ENCODE data around the gene AQP11.

GRCh38 chr11:77472221-77472704, 1.6 kb downstream of the PAK1 start:
- RRBS: no CpG with 5 or more reads among the region's 3 CpGs

DNA sequence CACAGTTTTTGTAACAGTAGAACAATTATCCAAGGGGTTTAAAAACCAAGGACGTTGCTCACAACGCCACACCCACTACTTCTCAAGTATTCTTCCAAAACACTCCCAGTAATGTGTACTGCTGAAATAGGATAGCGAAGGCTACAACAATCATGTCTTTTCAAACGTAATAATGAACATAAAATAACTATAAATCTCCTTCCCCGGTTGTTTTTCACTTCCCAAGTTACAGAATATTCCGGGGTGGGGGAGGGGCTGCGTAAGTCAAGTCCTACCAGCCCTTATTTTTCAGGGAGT, 1.2 kb downstream of the PAK1 start:
- RRBS: no CpG with 5 or more reads among the region's 7 CpGs

DNA sequence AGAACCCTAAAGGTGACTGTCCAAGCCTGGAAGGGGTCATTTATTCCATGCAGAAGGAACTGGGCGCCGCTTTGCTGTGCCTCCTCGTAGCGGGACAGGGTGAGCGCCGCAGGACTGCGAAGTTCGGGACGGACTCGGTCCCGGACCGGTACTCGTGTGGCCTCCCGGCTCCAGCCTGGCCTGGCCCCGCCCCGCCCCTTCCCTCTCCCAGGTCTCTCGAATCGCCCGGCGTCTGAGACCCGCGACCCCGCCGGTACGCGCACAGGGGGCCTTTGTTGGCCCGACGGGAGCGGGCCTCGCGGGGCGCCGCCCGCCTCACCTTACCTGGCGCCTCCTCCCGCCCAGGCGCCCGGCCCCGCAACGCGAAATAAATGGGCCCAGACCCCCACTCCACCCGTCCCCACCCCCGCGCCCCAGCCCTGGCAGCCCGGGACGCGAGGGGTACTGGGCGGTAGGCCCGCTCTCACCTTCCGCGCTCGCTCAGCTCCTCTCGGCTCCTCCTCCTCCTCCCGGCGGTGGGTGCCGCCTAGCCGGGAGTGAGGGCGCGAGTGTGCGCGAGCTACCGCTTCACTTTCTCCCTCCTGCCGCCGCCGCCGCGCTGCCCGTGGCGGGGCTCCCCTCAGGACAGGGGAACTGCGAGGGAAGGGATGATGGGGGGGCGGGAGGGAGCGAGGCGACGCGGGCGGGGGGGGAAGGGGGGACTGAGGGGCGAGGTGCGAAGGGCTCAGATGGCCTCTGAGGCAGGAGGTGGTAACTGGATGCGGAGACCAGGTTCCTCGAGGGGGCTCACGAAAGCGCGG, 609 bp downstream of the PAK1 start:
- RRBS: 2% methylated on average over 29 of the region's 83 CpGs

GRCh38 chr11:77588772-77589310, 912 bp upstream of the AQP11 start:
- RRBS: no CpG with 5 or more reads among the region's 17 CpGs

DNA sequence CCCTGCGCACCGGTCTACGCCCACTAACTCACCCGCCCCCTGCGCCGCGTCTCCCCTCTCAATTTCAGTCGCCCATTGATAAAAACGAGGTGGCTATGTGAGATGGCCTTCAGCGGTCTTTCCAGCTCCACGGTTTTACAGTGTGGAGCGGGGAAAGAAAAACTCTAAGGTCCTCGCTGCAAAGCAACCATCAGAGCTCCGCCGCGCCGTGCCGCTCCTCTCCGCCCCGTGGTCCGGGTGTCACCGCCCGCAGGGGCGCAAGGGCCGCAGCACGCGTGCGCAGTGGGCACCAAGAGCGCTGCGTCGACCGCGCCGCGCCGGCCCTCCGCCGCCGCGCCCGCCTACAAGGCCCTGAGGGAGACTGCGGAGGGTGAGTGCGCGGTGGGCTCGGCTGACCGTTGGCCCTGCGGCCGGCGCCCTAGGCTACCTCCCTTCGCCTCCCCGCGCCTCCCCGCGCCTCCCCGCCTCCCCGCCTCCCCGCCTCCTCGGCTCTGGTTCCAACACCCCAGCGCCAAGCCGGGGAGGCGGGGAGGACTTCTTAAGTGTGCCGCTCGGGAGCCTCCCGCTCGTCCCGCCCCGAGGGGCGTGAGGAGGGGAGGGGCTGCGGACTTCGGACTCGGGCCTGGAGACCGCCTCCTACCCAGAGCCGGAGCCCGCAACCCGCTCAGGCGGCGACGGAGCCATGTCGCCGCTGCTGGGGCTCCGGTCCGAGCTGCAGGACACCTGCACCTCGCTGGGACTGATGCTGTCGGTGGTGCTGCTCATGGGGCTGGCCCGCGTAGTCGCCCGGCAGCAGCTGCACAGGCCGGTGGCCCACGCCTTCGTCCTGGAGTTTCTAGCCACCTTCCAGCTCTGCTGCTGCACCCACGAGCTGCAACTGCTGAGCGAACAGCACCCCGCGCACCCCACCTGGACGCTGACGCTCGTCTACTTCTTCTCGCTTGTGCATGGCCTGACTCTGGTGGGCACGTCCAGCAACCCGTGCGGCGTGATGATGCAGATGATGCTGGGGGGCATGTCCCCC, at the start of gene AQP11:
TSS of gene AQP11 (plus strand) at position 643 of the 1,024 bp plus-strand sequence.
- RRBS: 1% methylated on average over 39 of the region's 103 CpGs

DNA sequence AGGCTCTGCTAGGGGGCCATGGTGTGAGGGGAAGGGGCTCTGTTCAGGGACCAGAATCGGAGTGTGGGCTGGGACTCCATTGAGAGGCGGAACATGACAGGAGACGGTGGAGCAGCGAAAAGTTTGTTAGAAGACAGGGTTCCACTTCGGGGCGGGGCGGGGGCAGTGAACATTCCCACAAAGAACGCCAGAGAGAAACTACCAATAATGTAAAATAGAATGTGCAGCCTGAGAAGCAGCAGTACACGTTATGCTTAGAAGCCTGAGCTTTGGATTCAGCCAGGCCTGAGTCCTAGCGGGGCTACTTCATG, 585 bp downstream of the AAMDC start:
- RRBS: no CpG with 5 or more reads among the region's 10 CpGs

DNA sequence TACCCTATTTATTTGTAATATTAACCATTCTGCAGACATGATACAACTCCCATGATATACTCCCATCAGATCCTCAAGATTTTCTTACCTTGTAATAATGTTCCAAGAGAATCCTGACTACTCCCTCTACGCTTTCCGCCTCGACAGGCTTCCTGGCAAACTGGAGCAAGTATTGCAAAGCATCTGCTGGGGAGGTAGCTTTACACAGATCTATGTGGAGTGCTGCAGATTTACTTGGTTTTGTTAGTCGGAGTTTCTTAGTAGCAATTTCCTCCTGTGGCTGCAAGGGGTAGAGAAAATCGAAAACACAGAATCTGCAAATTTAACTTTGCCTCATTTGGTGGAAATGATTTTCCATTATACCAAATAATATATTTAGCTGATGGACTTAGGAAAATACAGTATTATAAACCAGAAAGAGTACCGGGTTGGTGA, 3.4 kb downstream of the INTS4 start:
- RRBS: no CpG with 5 or more reads among the region's 6 CpGs

GRCh38 chr11:78014785-78015391, 8.2 kb downstream of the KCTD14 start:
- RRBS: no CpG with 5 or more reads among the region's 6 CpGs

DNA sequence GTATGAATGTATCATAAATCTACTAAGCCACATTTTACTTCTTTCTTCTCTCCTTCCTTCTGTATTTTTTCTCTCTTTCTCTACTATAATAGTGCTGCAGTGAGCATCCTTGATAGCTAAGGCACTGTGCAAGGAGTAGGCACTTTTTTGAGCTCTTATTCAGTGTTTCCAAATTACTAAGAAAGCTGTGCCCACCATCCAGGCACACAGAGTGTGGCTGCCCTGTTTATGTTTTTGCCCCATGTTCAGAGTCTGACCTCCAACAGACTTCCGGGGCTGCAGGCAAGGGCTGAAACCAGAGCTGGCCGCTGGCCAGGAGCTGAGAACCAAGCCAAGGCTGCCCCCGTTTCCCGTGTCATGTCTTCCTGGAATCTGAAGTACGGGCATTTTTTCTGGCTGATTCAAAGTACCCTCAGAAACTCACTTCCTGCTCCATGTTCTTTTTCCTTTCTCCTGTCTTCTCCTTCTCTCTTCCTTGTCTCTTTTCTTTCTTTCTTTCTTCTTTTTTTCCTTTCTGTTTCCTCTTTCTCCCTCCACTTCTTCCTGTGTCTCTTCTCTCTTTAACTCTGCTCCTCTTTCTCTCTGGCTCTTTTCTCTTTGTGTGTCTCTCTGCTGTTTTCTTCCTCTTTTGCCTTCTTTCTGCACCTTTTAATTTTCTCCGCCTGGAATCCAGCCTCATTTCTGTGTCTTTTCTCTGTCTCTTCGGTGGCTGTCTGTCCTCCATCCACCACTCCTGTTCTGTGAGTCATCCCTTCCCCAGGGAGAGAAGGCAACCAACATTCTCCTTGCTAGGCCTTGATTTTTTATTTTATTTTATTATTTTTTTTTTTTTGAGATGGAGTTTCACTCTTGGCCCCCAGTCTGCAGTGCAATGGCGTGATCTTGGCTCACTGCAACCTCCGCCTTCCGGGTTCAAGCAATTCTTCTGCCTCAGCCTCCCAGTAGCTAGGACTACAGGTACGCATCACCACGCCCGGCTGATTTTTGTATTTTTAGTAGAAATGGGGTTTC, 17.1 kb upstream of the KCTD14 start:
- RRBS: no CpG with 5 or more reads among the region's 13 CpGs

DNA sequence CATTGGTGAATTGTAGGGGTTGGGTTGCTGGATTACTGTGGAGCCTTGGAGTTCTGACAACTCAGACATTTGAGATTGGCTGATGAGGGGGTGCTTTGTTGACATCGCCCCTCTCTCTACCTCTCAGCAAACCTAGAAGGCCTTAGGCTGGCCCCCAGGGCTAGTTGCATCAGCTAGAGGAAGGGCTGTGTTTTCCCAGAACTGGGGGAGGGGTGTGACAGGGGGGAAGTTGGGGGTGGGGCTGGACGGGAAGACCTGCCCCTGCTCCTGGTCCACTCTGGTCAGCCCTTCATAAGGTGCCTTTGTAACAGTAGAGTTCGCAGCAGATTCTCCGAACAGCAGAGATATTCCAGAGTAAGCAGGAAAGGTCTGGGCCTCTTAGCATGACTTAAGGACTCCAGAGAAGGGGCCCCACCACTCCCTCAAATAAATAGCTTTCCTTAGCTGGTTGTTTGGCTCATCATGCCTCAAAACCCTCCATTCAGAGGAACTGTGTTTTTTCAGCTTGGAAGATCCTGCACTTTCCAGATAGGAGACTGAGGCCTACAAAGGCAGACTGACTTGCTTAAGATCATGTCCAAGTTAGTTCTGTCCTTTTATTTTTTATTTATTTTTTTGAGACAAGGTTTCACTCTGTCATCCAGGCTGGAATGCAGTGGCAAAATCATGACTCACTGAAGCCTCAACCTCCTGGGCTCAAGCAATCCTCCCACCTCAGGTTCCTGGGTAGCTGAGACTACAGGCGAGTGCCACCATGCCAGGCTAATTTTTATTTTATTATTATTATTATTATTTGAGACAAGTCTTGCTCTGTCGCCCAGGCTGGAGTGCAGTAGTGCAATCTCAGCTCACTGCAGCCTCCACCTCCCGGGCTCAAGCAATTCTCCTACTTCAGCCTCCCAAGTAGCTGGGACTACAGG, 12.3 kb upstream of the THRSP start:
- RRBS: no CpG with 5 or more reads among the region's 7 CpGs

- RRBS: no CpG with 5 or more reads among the region's 13 CpGs
Observed at GRCh38 chr11:78081464-78082199, 2.0 kb upstream of the NDUFC2 start.

GRCh38 chr11:78082853-78083436, 3.3 kb upstream of the NDUFC2 start:
- RRBS: no CpG with 5 or more reads among the region's 4 CpGs

- RRBS: no CpG with 5 or more reads among the region's 4 CpGs
Observed at GRCh38 chr11:78202646-78203073, 13.9 kb downstream of the USP35 start.

GRCh38 chr11:78208699-78208985, 19.9 kb downstream of the USP35 start:
- RRBS: no CpG with 5 or more reads among the region's 10 CpGs

DNA sequence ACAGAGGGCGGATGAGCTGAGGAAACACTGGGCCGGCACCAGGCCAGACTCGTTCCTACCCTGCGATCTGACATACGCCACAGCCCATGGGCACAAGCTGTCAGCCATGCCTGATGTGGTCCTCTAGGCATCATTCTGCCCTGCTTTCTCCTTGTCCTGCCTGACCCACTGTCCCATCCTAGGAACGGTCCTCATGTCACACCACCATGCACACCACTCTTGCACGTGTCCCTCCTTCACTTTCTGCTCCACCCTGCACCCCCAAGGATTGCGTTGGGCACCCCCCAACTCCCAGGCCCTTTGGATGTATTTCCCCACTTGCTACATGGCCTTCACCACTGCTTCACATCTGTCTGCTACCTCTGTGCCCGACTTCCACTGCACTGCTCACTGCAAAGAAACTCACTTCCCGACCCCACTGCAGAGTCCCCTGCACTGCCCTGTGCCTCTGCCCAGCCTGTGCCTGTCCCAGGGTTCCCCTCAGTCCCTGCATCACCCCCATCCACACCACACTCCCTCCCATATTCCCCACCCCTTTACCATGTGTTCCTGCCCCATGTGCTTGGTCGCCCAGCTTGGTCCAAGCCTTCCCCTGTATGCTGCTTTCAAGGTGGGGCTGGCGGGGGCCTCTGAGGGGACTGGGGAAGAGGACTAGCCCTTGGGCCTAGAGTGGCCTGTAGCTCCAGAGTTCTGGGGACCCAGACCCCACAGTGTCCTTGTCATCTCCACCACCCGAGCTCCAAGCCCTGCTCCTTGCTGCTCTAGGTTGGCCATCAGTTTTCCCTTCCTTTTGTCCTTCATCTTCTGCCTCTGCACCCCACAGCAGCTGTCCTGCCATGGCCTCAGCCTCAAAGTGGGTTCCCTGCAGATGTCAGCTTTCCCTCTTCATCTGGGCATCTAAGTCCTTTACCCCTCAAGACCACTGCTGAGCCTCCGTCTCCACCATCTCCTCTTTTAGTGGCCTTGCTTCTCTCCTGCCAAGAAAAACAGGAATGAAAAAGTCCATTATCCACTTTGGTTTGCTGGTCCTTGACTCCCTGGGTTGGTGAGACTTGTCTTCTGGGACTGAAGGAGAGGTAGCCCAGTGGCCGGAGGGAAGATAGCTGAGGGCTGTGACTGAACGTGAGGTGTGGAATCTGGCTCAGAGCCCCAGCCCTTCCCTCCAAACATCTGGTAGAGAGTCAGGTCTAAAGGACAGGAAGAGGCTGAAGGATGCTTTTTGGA, 29.5 kb downstream of the USP35 start:
- RRBS: no CpG with 5 or more reads among the region's 16 CpGs

GRCh38 chr11:78224452-78224752, 35.7 kb downstream of the USP35 start:
- RRBS: no CpG with 5 or more reads among the region's 2 CpGs

GRCh38 chr11:78378929-78379405, 38.7 kb downstream of the GAB2 start:
- RRBS: no CpG with 5 or more reads among the region's 2 CpGs

DNA sequence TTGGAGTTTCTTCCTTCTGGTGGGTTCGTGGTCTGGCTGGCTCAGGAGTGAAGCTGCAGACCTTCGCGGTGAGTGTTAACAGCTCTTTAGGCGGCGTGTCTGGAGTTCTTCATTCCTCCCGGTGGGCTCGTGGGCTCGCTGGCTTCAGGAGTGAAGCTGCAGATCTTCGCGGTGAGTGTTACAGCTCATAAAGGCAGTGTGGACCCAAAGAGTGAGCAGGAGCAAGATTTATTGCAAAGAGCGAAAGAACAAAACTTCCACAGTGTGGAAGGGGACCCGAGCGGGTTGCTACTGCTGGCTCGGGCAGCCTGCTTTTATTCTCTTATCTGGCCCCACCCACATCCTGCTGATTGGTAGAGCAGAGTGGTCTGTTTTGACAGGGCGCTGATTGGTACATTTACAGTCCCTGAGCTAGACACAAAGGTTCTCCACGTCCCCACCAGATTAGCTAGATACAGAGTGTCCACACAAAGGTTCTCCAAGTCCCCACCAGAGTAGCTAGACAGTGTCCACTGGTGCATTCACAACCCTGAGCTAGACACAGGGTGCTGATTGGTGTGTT, 46.5 kb upstream of the GAB2 start:
- RRBS: no CpG with 5 or more reads among the region's 16 CpGs

GRCh38 chr11:78655797-78656438, 81.3 kb upstream of the NARS2 start:
- RRBS: no CpG with 5 or more reads among the region's 8 CpGs

- RRBS: no CpG with 5 or more reads among the region's 2 CpGs
Observed at GRCh38 chr11:78828822-78829351, 254.2 kb upstream of the NARS2 start.

Data from AG09319 (cell line).